Cardiac muscle cell (in vitro differentiated cells and primary cell): ENCODE data around the genes MARCHF11 and BASP1.

DNA sequence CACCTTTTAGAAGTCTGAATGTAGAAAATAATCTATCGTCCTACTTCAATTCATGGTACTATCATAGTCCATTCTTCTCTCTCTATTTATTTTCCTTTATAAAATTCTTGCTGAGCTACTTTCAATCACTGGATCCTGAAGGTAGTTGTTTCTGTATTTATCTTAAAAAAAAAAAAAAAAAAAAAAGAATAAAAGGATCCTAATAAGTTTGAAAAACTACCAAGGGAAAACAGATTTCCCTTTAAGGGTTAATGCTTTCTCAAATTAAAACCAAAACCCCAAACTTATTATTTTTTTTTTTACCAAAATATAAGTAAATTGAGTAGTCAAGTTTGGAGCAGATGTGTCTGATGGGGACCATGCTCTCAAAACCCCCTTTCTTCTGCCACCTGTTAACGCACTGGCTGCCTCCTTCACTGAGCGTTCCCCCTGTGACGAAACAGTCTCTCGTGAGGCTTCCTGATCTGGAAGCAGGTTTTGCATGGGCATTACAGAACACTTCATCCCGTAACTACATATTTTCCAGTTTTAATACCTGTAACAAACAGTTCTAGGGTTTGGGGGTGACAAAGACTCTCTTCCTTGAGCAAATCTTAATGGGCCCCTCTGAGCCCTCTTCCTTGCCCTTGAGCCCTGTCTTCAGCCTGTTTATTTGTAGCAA is 59.5 kb downstream of the ANKH start:
- RAMPAGE, long total RNA, result no peak
- RRBS, result no CpG with 5 or more reads among the region's 6 CpGs

- RAMPAGE, long total RNA, result no peak
- RRBS, result no CpG with 5 or more reads among the region's 12 CpGs
Observed at GRCh38 chr5:14849702-14850458, 21.7 kb downstream of the ANKH start.

DNA sequence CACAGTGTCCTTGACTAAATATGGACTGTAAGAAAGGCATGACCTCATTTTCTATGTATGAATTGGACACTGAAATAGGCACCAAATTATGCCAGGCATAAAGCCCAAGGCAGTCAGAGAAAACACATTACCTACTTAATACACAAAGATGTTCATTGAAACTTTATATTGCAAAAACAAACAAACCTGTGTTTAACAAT is 7.1 kb downstream of the ANKH start:
- RAMPAGE, long total RNA, result no peak

DNA sequence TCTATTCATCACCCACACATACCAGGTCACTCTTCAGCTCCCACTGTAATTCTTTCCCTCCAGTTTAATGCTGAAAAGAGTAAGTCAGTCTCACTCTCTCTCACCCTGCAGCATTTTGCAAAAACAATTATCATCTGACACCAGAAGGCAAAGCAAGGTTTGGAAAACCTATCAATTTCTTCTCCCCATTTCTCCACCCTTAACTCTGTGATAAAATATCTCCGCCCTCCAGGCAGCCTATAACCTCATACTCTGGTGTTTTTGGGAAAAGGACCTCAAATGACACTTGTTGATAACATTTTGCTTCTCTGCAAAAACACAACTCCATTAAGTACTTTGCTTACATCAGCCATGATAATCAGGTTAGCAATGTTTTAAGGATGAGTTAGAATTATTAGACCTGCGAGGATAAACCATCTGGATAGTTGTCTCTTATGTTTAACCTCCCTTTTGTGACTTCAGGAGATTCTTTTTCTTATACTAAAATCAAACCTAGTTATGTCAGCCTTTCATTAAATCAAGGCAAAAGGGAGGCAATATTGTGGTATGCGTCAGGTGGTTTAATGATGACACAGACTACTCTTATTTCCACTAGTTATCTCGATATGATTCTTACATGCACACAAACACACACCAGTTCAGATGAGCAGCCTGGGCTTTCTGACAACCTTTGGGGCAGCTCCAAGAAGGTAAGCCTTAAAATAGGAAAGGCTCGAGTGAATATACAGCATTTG is 2.2 kb downstream of the ANKH start:
- RAMPAGE, long total RNA, result no peak
- RRBS, result no CpG with 5 or more reads among the region's 5 CpGs

- RAMPAGE, long total RNA, result no peak
- RRBS, result 2% methylated on average over 25 of the region's 72 CpGs
Observed at GRCh38 chr5:14872098-14873140, 841 bp upstream of the ANKH start.

- RAMPAGE, long total RNA, result no peak
- RRBS, result no CpG with 5 or more reads among the region's 9 CpGs
Observed at GRCh38 chr5:15008319-15008849, 136.8 kb upstream of the ANKH start.

GRCh38 chr5:15265821-15266174 is 234.2 kb upstream of the FBXL7 start:
- RAMPAGE, long total RNA, result no peak
- RRBS, result no CpG with 5 or more reads among the region's 5 CpGs

DNA sequence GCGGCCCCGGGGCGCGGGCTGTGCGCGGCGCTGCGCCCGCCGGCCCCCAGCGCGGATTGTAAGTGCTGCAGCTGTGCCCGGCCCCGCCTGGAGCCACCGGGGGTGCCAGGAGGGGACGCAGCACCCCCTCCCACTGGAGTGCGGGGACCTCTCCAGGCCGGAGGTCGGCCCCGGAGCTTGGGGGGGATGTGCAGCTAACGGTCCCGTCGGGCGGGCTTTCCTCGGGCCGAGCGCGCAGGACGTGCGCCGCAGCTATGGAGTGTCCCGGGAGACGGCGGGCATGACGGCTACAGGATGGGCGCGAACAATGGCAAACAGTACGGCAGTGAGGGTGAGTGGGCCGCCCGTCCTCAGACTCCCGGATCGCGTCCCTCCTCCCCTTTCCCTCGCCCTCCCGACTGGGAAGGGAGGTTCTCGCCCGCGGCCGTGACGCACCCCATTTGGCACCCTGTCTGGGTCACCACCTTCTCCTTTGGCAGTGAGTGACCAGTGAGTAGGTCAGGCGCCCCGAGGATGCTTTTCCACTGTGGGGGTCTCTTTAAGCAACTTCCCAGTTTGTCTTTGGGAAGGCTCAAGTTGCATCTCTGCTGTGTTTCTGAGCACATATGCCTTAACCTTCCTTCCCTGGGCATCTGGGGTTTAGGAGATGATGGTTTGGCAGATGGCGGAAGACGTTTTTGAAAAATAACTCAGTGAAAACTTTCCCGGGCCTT is 559 bp downstream of the FBXL7 start:
- RAMPAGE, long total RNA, result no peak
- RRBS, result 2% methylated on average over 25 of the region's 55 CpGs

DNA sequence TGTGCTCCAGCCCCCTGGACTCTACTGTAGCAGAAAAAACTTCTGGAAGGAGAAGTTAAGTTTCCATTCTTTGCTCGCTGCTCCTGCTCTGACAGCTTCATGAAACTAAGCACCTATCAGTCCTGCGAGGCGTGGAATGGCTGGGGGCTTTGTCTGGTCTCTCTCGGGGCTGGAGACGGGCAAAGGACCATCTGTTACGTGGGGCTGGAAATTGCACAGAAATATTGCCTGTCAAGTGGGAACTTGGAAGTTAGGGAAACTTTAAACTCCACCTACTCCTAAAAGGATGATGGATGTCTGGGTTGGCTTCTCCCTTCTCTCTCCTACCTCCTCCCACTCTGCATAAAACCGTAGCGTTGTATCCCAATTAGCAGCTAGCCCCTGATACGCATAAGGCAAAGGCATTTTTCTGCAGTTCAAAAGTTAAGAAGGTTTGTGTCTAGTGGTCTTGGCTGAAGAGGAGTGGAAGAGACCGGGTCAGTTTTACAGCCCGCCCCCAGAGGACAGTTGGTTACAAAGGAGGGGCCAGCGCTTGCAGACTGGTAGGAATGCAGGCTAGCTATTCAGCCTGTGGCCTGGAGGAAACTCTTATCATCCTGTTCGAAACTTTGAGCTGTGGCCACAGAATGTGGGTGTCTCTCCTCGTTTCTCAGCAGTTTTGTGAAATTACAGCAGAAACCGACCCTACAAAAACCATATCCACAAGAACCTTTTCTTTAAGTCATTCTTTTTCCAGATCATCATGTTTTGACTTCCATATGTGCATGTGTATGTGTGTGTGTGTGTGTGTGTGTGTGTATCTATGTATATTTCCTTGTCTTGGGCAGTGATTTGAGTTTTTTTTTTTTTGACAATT is 1.3 kb downstream of the FBXL7 start:
- RAMPAGE, long total RNA, result no peak
- RRBS, result no CpG with 5 or more reads among the region's 15 CpGs

DNA sequence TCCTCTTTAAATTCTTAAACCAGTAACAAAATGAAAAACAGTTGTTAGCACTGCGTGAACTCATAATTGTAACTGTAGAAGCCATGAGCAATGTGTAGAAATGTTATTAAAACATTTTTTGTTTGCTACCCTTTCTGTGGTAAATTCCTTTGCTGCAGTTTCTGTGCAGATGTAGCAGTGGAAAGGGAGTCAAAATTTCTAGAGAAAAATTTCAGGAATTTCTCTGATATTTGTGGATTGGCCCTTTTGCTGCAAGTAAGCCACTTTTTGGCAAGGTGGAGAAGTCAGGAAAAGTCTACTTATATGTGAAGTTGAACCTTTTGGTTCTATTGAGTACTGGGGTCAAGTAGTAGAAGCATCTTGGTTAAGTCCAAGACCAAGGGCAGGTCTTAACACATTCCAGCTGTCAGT is 10.1 kb downstream of the FBXL7 start:
- RAMPAGE, long total RNA, result no peak
- RRBS, result no CpG with 5 or more reads among the region's 1 CpG

DNA sequence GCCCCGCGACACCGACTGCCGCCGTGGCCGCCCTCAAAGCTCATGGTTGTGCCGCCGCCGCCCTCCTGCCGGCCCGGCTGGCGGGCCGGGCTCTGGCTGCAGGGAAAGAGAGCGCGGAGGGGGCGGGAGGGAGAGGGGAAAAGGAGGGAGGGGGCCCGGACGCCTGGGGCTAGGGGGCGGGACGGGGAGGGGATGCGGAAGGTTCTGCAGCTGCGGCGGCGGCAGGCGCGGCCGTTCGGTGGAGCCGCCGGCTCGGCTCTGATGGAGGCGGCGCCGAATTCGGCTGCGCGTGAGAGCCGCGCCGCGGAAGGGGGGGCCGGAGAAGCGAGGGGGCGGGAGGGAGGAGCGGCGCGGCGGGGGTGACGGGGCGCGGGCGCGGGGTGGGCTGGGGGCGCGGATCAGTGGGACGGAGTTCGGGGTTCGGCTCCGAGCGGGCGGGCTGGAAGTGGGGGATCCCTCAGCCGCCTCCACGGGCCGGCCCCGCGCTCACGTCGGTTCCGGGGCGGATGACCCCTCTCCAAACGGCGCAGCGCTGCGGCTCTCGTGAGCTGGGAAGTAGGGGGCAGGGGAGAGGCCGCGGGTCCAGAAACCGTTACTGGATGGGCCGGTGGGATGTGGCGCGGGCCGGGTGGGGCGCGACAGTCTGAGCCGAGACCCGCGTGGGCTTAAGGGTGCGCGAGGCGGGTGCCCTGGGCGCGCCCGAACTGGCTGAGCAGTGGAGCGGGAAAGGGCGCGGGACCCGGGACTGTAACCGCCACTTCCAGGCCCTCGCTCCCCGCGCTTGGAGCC is at the start of gene MARCHF11:
TSS of gene MARCHF11 (minus strand) at position 260 of the 789 bp plus-strand sequence.
- RAMPAGE, long total RNA, result no peak
- RRBS, result 3% methylated on average over 46 of the region's 101 CpGs

DNA sequence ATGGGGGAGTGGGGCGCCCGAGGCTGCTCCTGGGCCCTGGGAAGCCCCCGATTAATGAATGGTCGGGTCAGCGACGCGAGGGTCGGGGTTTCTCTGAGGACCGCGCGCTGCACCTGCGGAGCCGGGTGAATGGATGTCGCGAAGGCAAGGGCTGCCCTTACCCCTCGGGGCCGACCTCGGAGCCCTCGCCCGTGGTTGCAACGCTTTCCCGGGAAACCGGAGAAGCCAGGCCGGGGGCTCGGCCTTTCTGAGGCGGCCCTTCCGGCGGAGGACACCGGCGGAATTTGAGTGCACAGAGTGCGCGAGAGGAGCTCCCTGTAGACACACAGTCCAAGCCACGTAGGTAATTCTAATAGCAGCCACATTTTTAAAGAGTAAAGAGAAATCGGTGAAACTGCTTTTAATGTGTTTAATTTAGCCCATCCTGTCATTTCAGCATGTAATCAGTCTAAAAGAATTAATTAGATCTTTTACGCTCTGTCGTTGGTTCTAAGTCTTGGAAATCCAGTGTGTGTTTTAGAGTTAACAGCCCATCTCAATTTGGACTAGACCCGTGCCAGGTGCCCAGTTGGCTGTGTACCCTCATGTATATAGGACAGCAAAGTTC is 551 bp upstream of the ZNF622 start:
- RAMPAGE, long total RNA, result no peak
- RRBS, result 1% methylated on average over 8 of the region's 37 CpGs

- RAMPAGE, long total RNA, result no peak
- RRBS, result 63% methylated on average over 4 of the region's 11 CpGs
Observed at GRCh38 chr5:16537937-16538438, 72.4 kb upstream of the ZNF622 start.

GRCh38 chr5:16626698-16627345 is 10.0 kb upstream of the RETREG1 start:
- RAMPAGE, long total RNA, result no peak
- RRBS, result no CpG with 5 or more reads among the region's 5 CpGs

DNA sequence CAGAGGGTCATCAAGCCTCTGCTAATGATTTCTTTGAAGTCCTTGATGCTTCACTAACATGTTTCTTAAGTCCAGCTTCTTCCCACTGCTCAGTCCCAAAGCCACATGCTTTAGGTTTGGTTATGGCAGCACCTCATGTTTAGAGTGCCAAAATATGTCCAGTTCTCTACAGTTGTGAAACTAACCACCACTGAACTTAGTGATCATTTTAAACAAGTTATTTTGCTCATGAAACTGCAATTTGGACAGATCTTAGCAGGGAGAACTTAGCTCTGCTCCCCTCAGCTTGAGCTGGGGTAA is 39.9 kb upstream of the RETREG1 start:
- RAMPAGE, long total RNA, result no peak

DNA sequence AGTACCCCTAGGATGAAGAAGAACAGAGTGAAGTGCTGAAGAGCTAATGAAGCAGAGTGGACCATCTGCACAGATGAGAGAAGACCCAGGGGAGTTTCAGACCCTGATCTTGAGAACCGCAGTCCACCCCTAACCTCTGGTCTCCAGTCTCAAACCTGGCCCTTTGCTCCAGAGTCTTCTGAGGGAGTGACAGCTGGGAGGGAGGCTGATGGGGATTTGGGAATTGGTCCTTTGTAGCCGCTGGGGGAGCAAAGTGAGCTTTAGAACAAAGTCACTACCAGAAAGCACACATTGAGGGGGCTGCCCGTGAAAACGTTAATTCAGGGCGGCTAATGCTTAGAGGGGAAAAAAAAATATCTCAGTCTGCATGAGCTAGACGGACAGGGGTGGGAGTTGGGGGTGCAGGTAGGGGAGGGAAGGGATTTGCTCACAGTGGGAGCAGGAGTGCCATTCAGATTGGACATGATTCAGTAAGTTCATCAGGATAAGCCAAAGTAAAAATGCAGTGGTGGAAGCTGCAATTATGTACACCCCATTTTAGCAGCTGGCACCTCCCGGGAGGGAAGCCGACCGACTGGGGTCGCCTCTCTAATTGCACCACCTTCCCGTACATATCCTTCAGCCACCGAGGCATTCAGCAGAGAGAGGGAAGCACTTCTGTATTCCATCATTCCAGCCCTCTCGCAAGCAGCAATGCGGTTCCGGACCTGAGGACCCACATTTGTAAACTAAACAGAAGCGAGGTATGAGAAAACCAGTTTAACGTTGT is 123.4 kb upstream of the RETREG1 start:
- RAMPAGE, long total RNA, result no peak
- RRBS, result no CpG with 5 or more reads among the region's 17 CpGs

GRCh38 chr5:16764132-16764642 is 147.4 kb upstream of the RETREG1 start:
- RAMPAGE, long total RNA, result no peak
- RRBS, result no CpG with 5 or more reads among the region's 5 CpGs

DNA sequence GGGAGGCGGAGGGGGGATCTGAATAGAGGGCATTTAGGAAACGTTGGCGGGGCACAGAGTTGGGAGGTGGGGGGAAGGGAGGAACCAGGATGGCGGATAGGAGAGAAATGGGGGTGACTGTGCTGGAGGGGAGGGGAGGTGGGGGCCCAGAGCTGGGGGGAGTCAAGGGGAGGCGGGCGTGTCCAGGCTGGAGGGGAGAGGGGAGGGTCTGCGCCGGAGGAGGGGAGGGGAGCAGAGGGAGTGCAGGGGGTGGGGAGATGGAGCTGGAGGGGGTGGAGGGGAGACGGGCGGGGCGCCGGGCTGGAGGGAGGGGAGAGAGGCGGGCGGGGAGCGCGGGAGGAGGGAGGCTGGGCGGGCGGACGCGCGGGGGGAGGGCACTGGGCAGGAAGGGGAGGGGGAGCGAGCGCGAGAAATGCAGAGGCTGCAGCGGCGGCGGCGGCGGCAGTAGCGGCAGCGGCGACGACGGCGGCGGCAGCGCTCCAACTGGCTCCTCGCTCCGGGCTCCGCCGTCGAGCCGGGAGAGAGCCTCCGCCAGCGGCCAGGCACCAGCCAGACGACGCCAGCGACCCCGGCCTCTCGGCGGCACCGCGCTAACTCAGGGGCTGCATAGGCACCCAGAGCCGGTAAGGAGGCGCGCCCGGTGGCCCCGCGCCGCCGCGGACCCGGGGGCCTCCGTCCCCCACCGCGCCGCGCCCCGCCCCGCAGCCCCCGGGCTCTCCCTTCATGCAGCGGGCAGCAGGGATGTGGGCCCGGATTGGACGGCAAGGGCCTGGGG is at the start of gene BASP1:
TSS of gene BASP1 (plus strand) at position 444 of the 775 bp plus-strand sequence.
- RAMPAGE, long total RNA, result start-site peak on the plus strand centred at position 443 of the sequence, 16 bp wide, 686 and 426 reads in 2 replicates
- RRBS, result 3% methylated on average over 28 of the region's 74 CpGs

- RAMPAGE, long total RNA, result no peak
- RRBS, result no CpG with 5 or more reads among the region's 6 CpGs
Observed at GRCh38 chr5:17269117-17269681, 51.8 kb downstream of the BASP1 start.

- RAMPAGE, long total RNA, result no peak
- RRBS, result no CpG with 5 or more reads among the region's 8 CpGs
Observed at GRCh38 chr5:17400958-17401469, 90.9 kb downstream of the H3Y2 start.